Parietal lobe (tissue), 2 donors: ENCODE results near the genes ABCB8, GBX1 and NUB1.

DNA sequence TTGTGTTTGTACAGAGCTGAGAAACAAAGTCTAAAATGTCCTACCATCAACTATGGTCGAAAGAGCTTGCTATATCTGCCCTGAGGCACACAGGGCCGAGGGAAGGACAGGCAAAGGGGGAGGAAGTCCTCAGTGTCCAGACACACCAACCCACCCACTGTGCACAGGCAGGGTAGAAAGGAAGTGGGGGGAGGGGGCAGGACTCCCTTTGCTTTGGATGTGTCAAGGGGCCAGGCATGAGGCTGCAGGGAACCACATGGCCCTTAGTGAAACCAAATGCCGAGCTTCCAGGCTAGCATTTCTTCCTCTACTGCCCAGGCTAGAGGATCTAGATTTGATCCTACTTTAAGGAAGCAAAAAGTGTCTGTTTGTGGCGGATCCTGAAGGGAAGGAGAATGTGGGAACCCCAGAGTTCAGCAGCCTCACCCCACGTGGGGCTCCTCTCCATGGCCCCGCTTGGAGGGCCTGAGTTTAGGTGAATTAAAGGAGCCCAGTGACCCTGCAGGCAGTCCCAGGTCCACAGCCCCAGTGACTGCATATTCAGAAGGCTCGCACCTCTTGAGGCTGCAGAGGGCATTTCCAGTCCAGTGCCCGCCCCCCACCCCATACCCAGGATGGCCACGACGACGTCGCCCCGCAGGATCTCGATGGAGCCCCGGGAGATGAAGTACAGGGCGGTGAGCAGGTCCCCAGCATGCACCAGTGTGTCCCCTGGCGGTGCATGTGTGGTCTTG is 28.4 kb downstream of the KCNH2 start:
- RAMPAGE, long total RNA: no peak

GRCh38 chr7:150961611-150962389 is 16.3 kb downstream of the KCNH2 start:
- RAMPAGE, long total RNA: no peak

DNA sequence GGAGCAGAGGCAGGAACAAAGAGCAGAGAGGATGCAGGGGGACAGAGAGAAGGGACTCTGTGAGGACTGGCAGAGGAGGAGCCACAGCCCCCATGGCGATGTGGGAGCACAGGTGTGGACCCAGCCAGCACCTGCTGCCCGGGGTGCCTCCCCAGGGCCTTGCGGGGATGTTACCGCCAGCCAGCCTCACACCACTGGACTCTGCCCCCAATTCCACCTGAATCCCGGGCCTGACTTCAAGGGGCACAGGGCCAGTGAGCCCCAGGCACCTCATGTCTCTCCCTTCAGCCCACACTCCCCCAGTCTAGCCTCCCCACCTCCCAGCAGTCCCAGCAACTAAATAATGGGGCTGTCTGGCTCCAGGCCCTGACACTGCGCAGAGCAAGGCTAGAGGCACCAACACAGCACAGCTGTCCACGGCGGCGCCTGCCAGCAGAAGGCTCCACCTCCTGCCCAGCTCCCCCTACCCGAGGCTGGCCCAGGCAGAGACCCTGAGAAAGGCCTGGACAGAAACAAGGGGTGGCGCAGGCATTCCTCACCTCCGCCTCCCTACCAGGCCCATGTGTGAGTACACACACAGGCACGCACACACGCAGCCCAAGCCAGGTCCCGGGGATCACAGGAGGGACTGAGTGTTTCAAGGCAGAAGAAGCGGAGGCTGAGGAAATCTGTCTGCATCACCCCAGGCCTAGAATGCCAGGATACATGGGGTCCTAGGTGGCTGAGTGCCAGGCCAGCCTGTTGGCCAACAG is 6.1 kb downstream of the KCNH2 start:
- RAMPAGE, long total RNA: no peak

DNA sequence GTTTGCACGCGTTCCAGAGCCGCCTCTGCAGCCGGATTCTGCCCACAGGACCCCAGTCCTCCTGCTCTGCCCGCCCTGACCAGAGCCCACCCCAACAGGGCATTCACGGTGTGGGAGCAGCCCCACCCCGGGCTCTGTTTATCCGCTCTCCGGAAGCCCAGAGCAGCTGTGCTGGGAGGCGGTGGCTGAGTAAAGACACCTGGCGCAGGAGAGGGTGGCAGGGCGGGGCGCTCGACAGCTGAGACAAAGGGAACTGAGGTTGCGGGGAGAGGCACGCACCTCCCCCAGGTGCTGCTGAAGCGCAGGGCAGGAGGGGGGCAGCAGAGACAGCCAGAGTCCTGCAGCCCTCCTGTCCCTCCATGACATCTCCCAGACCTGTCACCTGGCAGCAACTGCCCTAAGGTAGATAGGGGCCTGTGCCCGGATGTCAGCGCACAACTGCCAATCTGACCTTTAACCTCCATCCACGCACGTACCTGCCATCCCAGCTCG is 4.2 kb downstream of the KCNH2 start:
- RAMPAGE, long total RNA: no peak

DNA sequence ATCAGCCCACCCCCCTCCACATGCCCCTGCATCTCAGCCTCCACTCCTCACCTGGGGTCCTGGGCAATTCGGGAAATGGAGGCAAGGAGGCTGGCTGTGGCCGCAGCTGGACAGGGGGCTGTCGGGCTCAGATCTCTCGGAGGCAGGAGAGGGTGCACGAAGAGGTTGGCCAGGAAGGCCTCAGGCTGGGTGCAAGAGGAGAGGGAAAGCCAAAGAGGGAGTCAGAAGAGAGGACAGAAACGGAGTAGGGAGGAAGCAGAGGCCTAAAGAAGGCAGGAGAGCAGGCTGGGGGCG is 7.7 kb downstream of the ATG9B start:
- RAMPAGE, long total RNA: no peak

- RAMPAGE, long total RNA: no peak
Observed at GRCh38 chr7:151028369-151029067, at the start of gene ABCB8. ABCB8 (plus strand) TSS chr7:151028450.

DNA sequence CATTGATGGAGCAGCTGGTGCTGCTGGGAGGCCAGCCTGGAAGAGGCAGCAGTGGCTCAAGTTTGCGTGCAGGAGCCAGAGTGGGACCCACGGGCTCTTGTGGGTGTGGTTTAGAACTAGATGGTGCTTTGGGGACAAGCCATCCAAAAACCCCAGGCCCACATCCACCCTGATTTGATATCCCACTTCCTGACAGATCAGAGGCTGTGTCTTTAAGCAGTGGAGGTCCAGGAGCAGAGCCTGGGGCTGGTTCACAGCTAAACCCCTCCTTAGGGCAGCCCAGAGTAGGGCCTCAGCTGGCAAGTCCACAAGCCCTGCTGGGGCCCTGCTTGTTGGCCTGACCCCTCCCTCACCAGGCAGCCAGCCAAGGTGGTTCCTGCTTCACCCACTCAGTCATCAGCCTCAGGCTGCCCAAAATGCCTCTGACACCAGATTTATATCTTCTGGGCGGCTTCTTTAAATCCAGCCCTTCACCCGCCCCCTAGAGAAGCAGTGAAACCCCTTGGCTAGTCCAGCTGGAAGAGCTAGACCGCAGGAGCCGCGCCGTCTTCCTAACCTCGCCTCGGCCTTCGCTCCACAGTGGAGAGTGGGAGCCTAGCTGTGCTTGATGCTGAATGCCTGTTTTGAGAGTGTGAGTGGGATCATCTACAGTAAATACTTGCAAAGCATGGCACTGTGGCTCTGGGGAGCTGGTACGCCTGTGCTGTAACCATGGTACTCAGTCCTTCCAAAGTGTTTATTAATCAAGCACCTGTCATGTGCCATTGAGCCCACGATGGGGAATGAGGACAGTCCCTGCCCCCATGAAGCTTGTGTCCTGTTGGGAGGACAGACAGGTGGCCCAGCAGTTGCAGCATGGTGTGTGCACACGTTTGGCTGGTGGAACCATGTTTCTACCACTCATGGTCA is 1.3 kb upstream of the ASIC3 start:
- RAMPAGE, long total RNA: no peak

GRCh38 chr7:151087121-151088093 is 1.1 kb downstream of the AGAP3 start:
- RAMPAGE, long total RNA: no peak

- RAMPAGE, long total RNA: no peak
Observed at GRCh38 chr7:151113260-151114273, 27.3 kb downstream of the AGAP3 start.

DNA sequence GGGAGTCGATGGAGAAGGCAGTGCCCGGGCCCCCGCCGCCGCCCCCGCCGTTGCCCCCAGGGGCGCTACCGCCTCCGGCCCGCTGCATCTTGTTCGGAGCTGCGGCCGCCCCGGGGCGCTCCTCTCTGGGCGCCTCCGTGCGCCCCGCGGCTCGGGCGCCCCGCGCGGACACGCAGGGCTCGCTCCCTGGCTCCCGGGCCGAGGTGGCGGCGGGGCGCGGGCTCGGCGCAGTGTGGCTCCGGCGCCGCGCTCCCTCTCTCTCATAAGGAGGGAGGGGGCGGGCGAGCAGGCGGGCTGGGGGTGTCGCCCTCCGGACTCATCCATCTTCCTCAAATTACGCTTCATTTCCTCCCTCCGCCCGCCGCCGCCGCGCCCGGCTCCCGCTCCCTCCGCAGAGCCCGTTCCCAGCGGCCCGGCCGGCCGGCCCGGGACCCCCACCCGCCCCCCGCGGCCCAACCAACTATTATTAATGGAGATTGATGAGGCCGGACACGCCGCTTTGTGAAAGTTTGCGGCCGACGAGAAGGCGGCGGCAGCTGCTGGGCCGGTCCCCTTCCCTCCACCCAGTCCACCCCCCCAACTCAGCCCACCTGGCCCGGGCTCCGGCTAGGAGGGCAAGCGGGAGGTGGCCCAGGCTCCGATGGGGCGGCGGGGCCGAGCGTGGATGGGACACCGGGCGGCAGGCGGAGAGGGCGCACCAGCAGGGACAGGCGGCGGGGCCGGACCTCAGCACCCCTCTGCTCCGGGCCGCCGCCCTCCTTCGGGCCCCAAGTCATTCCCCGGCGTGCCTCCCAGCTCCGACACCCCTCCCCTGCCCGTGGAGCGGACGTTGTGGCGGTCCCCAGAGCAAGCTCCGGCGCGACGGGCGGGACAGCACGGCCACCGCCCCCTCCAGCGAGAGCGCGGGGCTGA is at the start of gene GBX1:
Gene GBX1 (minus strand): TSS at position 234 of the 912 bp plus-strand sequence.
- RAMPAGE, long total RNA: no peak

DNA sequence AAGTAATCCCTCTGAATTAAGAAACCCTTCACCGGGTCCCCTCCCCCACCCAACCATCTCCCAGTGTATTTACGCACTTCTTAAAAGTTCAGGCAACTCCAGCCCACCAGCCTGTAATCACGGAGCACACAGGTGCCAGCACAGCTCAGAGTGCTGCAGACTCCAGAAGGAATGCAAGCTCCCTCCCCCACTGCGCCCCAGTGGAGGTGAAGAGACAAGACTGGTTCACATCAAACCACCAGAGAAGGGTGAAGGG is 161 bp upstream of the H2BK1 start:
- RAMPAGE, long total RNA: no peak

GRCh38 chr7:151235863-151237187 is 4.0 kb downstream of the CHPF2 start:
- RAMPAGE, long total RNA: no peak

GRCh38 chr7:151245960-151246438 is 2.5 kb downstream of the SMARCD3 start:
- RAMPAGE, long total RNA: no peak

DNA sequence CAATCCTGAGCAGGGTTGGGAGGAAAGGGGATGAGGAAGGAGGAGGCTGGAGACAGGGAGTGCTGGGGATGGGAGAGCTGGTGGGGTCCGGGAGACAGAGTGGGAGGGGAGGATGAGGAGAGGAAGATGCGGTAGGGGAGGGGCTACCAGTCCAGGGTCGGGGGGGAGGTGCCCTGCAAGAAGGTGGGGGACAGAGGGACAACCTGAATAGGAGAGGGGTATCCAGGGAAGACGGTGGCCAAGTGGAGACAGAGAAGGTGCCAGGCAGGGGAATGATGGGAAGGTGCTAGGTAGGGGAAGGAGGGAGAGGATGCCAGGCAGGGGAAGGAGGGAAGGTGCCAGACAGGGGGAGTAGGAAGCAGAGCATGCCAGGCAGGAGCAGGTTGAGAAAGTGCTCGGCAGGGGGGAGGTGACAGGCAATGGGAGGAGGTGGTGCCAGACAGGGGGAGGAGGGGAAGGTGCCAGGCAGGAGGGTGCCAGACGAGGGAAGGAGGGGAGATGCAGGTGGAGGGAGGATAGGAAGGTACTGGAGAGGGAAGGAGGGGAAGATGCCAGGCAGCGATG is 27.6 kb upstream of the SMARCD3 start:
- RAMPAGE, long total RNA: no peak

GRCh38 chr7:151341324-151342336 is at the start of gene NUB1:
NUB1 (plus strand) TSS chr7:151341812.
- RAMPAGE, long total RNA: no peak

- RAMPAGE, long total RNA: no peak
Observed at GRCh38 chr7:151382078-151382494, 27.8 kb downstream of the WDR86 start.

- RAMPAGE, long total RNA: no peak
Observed at GRCh38 chr7:151448120-151448924, 8.4 kb upstream of the CRYGN start.

- RAMPAGE, long total RNA: no peak
Observed at GRCh38 chr7:151558392-151558897, 38.8 kb upstream of the RHEB start.

GRCh38 chr7:151631459-151632053 is 111.9 kb upstream of the RHEB start:
- RAMPAGE, long total RNA: no peak

GRCh38 chr7:151632801-151633559 is 113.3 kb upstream of the RHEB start:
- RAMPAGE, long total RNA: no peak